AG04449 (cell line): ENCODE measurements around the genes UGT1A1 and SPP2.

DNA sequence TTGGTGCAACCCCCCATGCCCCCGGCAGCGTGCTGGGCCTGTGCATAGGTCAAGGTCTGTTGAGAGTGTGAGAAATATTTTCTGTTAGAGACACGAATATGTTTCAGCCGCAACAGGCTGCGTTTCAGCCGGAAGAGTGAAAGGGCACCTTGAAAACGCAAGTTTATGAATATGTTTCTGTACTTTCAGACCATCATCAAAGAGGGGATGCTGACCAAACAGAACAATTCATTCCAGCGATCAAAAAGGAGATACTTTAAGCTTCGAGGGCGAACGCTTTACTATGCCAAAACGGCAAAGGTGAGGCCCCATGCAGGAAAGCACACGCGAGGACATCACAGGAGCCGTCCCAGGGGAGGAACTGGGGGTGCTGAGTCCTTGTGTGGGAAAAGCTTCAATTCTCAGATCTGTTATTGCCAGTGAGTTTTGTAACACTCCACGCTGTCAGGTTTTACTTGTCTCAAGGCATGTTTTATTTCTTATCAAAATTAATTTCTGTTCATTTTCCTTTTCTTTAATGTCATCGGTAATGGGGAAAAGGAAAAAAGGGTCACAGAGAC, 33.9 kb downstream of the DGKD start:
- RRBS: 59% methylated on average over 5 of the region's 17 CpGs

DNA sequence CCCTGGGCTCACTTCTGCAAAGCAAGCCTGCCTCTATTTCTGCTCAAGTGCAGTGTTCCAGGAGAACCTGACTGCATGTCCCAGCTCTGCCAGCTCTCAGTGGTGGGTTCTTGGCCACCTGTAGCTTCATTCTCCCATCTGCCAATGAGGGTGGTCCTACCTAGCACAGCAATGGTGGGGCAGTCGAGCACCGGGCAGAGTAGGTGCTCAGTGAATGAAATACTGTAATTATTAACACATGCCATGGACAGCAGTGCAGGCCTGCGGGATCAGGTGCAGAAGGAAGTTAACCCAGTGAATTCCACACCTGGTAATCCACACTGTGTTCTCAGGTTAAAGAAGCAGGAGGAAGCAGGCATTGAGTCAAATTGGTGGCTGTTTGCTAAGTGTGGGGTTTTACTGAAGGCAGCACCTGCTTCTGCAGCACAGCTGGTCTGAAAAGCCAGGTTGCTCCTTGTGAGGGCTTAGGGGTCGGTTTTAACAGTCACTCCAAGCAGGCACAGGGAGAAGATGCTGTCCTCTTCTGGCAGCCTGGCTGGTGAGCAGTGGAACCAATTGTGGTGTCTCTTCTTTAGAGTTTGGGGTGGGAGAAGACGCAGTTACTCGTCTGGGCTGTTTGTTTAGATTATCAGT, 54.3 kb downstream of the DGKD start:
- RRBS: no CpG with 5 or more reads among the region's 6 CpGs

DNA sequence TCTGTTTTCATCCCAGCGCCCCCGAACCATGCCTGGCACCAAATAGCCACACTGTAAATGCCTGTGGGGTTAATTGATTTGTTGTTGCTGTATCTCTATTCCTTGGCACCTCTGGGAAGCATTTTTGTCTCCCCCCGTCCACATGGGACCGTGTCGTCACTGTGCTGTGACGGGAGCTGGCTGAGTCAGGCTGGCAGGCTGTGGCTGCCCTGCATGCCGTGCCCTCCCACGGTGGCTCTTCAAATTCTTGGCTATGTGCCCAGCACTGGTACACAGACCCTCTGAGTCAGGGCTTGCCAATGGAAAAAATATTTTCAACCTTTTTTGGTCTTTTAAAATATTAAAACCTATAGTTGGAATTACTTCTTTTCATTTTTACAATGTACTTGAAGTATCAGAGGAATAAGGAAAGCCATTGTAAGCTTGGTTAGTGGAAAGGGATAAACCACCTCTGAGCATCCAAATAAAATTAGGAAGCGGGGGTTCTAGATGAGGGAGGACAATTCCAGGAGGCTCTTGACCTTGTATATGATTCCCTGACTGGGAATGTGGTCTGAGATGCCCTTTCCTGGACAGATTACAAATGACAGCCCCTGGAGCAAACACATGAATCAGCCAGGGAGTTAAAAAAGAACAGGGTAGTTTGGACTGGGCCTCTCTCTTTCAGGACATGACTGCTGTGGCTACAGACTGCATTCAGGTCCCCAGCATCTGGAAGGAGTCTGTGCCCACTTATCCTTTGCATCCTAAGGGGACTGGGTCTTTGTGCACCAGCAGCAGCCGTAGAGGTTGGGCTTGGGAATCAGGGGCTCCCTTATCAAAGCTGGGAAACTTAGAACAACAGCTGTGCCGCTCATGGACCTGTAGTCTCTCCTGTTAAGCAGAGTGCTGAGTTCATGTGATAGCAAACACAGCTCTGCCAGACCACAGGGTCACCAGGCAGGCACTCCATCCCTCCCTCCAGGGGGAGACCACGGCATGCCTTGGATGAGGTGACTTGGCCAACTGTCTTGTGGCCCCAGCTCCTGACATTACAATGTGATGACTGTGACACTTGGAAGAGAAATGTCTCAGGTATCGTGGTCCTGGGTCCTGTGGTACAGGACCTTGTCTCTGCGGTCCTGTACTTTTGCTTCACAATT, 59.6 kb downstream of the DGKD start:
- RRBS: no CpG with 5 or more reads among the region's 14 CpGs

DNA sequence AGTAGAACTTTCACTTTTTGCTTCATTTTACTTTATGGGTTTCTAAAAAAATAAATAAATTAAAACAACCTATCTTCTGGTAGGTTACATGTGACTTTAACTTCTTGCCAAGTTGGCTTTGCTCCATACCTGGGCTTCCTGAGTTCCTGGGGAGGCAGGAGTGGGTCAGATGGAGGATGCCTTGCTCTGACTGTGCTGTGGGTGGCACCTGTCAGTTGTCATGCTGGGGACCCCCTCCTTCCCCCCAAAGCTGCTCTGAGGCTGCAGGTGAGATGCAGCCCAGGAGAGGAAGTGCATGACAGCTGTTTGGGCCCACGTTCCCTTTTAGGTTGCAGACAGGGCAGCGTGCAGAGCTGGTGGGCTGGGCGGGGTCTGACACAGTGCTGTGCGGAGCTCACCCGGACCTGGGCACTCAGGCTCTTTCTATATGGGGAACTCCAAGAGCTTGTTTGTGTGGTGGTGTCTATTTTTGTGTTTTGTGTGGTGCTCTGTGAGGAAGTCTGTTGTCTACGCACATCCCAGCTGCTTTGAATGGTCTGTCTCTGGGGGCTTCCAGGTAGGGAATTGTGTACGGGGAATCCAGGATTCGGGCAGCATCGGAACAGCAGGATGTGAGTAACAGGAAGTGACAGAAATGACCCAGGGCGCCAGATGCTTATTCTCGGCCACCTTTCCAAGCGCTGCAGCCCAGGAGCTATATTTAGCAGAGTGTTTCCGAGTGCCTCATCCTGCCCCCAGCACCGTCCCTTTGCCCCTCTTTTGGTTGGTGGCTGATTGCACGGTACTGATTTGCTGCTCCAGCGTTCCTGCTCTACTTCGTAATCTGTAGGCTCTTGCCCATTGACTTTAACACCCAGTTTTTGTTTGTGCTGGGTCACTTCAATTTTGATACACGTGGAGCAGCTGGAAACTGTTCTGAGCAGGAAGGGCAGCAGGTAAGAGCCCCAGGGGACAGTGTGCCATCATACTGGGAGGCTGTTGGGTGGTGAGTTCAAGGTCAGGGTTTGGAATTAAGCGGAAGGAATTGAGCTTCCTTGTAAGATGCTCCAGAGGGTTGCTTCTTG, 64.5 kb downstream of the DGKD start:
- RRBS: no CpG with 5 or more reads among the region's 19 CpGs

- RRBS: no CpG with 5 or more reads among the region's 27 CpGs
These were observed 96.7 kb downstream of the USP40 start for GRCh38 chr2:233469639-233470455.

GRCh38 chr2:233557415-233557910, 9.1 kb downstream of the USP40 start:
- RRBS: no CpG with 5 or more reads among the region's 1 CpG

- RRBS: no CpG with 5 or more reads among the region's 12 CpGs
These were observed at the start of gene UGT1A1 for GRCh38 chr2:233759981-233760669. UGT1A1 (plus strand) TSS chr2:233760270.

DNA sequence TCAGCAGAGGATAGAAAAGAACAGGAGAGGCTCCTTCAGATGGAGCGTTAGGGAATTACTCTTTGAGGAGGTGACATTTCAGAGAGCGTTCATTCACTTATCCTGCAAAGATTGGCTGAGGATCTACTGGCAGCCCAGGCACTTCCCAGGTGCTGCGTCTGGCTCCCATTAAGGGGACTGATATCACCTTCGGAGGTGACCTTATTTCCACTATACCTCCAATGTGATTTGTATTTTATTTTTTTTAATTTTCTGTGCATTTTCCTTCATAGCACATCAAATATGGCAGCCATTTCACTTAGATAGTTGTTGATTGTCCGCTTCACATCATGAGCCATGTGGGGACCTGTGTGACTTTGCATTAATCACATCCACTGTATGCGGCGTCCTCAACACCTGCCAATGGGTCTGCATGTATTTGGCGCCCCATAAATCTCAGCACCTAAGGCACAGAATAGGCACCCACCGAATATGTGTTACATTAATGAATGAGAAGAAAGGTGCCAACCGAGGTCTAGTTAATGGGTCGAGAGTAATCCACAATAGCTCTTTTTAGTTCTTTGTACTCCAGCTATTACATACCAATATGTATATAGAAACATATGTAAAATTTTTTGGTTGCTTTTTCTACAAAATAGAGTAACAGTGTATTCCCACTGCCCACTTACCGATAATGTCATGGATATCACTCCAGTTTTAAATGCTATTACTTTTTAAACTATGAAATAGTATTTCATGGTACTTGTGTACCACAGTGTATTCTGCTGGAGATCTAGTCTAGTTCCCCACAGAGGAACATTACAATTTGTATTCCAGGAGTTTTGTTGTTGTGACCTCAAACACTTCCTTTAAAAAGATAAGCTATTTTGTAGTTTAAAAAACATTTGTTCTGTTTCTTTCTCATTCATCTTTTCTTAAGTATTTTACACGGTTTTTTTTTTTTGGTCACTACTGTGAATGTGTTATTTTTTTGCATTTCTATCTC, 2.0 kb downstream of the UGT1A1 start:
- RRBS: no CpG with 5 or more reads among the region's 13 CpGs

DNA sequence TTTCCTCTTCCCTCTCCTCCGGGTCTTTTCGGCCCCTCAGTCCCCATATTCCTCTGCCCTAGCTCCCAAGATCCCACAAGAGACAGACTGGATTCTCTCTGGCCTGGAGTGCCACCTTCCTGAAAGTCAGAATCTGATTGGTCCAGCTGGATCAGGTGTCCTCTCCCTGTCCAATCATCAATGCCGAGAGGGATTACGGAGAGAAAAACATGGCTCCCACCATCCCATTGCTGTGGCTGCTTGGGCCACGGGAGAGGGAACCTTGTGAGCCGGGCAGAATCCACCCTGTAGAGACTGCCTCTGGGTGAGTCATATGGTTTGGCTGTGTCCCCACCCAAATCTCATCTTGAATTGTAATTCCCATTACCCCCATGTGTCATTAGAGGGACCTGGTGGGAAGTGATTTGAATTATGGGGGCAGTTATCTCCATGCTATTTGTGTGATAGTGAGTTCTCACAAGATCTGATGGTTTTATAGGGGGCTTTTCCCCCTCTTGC, 2.6 kb upstream of the MROH2A start:
- RRBS: no CpG with 5 or more reads among the region's 6 CpGs

DNA sequence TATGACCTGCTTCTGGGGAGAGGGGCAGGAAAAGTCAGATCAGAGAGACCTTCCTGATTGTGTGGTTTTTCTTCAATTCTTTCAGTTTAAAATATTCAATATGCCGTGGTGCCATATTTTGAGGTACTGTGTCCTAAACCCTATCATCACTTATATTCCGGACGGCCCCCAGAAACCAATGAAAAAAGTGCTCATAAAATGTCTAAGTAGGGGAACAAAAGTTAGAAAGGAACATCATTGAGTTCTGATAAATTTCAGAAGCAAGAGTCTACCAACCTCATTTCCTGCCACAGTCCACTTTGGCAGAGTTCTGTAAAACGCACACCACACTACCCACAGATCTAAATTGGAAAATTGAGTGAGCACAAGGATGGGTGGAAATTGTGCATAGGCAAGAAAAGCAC, 49.3 kb upstream of the SPP2 start:
- RRBS: no CpG with 5 or more reads among the region's 4 CpGs

GRCh38 chr2:234050312-234050943, at the start of gene SPP2:
SPP2 (plus strand) TSS chr2:234050702.
- RRBS: no CpG with 5 or more reads among the region's 4 CpGs

DNA sequence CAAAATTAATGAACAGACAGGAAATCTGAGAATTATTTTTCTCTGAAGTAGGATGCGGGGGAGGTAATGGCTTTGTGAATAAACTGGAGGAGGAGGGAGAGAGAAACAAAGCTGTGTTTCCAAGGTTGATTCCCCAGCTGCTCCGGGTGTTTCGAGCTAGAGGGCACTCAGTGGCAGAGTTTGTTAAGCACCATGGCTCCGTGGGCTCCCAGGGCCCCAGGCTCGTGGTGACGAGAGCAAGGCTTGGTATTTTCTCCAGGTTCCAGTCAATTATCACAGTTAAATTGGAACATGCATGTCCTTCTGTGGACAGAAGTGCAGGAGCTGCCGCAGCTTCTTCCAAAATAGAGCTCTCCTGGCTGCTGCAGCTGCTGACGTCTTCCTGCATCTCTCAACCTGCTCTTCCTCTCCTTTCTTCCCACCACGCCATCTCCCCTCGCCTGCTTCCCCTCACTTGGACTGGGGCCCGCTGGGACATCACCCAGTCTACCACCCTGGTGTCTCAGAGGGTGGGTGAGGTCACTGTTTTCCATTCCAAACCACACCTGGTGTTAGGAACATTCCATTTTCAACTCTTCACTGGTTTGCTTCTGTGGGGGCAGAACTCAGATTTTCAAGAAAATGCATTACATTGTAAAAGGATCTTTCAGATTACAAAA, 41.3 kb downstream of the SPP2 start:
- RRBS: no CpG with 5 or more reads among the region's 11 CpGs

DNA sequence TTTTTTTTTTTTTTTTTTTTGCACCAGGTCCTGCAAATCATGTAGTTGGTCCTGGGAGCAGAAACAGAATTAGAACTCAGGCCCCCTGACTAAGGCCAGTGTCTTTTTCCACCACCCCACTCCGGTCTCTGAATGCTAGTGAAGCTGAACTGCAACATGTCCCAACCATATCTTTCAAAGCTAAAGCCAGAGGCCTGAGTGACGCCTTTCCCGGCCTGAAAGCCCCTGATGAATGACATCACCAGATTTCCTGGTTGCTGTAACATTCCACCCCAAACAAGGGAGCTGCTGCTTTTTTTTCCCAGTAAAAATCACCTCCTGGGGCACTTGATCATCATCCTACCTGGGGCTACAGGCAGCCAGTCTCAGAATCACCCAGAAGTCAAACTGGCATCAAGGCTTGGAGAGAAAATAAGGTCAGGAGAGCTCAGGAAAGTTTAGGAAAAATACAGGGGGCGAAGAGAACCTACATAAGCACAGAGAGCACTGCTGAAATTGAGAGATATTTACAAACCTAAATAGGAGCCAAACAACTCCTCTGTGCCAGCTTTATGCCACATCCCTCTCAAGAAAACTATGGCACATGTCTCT, 162.7 kb downstream of the ARL4C start:
- RRBS: 47% methylated on average over 3 of the region's 4 CpGs

GRCh38 chr2:234544849-234545215, 48.0 kb upstream of the ARL4C start:
- RRBS: no CpG with 5 or more reads among the region's 11 CpGs

GRCh38 chr2:234676174-234676467, 179.2 kb upstream of the ARL4C start:
- RRBS: no CpG with 5 or more reads among the region's 2 CpGs

DNA sequence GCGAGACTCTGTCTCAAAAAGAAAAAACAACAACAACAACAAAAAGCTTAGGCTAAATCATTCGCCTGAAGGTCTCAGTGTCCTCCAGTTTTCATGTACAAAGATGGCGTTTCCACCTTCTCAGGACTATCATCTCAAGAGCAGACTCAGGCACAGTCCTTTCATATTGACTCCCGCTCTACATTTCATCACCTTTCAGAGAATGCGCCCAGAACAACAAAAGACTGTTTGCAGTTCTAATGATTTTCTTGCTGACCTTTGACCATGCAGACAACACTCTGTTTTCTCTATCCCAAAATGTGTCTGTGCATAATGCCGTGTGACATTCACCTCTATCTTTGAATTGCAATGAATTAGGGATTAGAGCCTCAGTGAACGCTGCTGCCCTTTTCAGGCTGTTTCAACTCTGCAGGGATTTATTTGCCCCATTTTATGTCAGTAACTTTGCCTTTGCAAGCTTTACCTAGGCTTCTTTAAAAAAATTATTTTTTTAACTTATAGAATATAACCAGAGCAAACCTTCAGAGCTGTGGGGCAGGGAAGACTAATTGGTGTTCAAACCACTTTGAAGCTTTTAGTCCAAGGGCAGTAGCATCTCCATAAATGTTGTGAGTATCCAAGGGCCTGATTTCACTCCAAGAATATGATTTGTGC, 80.5 kb upstream of the SH3BP4 start:
- RRBS: no CpG with 5 or more reads among the region's 7 CpGs

- RRBS: no CpG with 5 or more reads among the region's 38 CpGs
These were observed 63.4 kb upstream of the SH3BP4 start for GRCh38 chr2:234888326-234888994.

- RRBS: no CpG with 5 or more reads among the region's 16 CpGs
These were observed 31.1 kb downstream of the SH3BP4 start for GRCh38 chr2:234982727-234983529.

GRCh38 chr2:235025129-235025583, 73.3 kb downstream of the SH3BP4 start:
- RRBS: no CpG with 5 or more reads among the region's 12 CpGs